Placental pericyte (primary cell): ENCODE measurements around the genes OR6B2 and COPS9.

DNA sequence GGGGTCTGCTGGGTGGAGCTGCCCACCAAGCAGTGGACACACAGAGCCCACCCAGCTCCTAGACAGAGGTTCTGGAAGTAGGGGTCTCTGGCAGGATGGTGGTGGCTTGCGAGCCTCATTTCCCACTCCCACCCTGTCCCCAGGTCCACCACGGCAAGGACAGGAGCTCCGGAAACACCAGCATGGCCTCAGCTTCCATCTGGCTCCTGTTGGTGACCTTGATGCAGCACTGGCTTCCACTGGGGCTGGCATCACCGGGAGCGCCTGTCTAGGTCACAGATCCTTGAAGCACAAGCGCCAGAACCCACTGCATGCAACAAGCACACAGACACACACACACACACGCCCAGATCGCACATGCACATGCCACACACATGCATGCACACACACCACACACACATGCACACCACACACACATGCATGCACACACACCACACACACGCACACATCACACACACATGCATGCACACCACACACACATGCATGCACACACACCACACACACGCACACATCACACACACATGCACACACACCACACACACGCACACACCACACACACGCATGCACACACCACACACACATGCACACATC is 63.6 kb downstream of the TWIST2 start:
- CAGE, long polyA plus RNA: no peak

DNA sequence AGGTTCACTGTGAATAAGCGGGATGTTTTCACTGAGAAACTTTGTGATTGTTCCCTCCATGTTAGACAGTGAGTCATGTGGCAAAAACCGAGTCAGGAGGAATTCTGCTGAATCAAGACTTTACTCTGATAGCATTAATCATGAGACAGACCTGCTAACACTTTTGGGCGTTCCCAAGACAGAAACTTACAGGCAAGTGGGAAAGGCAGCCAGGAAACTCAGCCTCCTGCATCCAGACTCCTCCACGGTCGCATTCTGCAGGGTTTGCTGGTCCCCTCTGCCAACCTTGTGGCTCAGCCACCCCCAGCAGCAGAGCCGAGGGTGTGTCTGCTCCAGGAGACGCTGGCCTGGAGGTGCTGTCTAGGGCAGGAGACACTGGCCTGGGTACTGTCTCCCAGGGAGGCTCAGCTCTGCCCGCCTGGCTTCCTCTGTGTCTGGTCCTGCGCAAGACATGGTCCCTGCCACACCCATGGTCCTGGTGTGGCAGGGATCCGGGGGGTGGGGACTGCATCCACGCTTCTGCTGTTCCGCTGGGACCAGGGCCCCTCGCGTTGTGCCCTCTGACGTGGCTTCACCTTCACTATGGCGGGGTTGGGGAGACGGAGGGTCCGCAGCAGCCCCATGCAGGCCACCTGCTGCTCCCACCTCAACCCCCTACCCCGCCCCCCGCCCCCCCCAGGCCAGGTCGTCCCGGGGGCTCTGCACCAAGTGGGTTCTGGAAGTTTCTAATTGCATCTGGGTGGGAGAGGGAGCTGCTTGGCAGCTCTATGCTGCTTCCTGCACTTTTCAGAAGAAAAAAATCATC is 177.5 kb downstream of the TWIST2 start:
- CAGE, long polyA plus RNA: no peak

GRCh38 chr2:239201545-239202041 is 199.2 kb downstream of the HDAC4 start:
- CAGE, long polyA plus RNA: no peak

DNA sequence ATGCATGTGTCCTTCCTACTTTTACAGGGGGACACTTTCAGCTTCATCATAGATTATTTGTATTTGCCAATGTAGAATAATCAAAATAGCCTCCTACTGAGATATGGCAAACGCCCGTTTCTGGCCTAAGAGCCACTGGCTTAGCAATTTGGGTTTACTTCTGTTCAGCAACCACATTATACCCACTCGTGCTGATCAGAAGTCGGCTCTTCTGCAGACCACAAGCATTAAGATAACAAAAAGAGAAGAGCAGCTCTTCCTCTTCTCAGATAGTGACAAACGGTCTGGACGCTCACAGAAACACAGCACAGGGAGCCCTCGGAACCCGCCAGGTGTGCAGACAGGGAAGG is 164.1 kb downstream of the HDAC4 start:
- CAGE, long polyA plus RNA: no peak

DNA sequence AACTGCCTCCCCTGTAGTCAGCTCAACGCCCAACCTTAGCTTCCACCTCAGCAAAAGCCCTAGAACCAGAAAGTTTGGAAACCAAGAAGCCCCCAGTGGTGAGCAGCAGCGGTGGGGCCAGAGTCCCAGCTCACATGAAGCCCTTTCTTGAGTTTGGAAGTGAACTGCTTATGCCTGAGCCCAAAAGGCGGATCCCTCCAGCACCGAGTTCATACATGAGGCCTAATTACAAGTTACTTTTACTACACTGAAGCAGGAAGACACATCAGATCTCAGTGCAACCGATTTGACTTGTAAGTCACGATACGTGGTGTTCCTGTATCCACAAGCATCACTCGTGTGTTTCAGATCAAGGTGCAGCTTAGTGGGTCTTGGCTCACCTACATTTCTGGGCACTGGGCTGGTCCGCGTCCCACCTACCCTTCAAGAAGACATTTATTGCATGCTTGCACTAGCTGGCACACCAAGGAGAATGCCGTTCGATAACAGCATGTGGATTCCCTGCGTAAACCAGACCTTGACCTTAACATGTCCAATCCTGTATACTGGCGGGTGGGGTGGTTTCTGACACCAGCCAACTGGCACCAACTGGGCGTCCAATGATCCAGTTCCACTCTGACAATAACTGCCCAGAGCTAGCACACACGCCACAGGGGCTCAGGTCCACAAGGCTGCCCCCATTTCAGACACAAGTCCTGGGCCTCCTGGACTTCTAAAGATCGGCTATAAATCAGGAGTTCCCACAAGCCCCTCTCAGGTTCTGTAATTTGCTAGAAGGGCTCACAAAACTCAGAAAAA is 162.1 kb downstream of the HDAC4 start:
- CAGE, long polyA plus RNA: no peak

- CAGE, long polyA plus RNA: no peak
These were observed 150.9 kb downstream of the HDAC4 start for GRCh38 chr2:239249786-239250400.

DNA sequence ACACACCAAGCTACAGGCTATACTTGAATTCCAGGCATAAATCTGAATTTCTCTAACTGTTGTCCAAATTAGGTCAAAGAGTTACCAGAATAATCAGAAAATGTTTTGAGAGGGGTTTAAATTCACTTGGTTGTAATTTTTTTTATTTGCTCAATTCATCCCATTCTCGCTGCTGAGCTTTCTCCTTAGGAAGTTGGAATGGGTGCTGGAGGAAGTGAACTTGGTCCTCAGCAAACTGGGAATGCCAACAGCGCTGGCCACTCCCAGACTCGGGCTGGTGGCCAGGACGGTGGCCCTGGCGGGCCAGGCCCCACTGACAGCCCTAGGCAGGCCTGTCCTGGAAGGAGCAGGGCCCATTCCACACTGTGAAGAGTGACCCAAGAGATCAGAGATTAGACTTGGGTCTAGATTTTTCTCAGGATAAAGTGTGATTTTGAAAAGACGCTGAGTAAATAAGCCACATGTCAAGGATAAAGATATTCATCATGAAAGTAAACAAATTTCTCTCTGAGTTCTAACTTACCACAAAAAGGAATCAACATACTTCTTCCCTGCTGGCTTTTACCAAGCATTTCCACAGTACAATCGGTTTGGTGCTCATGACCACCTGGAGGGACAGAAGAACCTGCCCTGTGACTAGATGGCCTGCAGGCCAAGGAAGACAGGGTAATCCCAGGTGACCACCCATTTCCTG is 132.7 kb downstream of the HDAC4 start:
- CAGE, long polyA plus RNA: no peak

- CAGE, long polyA plus RNA: no peak
These were observed 126.6 kb downstream of the HDAC4 start for GRCh38 chr2:239274190-239274626.

DNA sequence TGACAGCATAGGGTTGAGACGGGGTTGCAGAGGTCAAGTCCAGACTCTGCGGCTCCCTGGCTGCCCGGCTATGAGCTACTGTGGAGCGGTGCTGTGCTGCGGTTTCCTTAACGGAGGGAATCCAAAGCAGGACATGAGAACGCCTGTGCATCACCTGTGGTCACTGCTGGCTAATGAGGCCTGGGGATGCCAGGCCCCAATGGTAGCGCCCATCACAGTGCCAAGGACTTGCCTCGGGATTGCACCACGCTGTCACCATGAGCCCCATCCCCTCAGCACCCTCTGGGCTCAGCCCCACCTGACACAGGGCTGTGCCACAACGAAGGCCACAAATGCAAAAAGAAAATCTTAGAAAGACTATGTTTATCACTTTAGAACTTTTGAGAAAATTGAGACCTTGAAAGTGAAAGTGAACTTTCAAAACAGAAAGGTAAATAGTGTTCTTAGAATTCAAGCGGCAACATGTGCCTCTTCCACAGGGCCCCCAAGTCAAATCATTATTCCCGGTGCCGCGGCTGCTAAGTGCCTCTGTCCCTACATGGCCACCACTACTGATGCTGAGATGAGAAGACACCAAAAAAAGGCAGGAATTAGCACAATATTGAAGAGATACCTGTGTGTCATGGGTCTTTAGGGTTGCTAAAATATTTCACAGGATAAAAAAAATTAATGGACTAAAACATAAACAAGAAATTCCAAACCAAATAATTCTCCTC is 103.2 kb downstream of the HDAC4 start:
- CAGE, long polyA plus RNA: no peak

DNA sequence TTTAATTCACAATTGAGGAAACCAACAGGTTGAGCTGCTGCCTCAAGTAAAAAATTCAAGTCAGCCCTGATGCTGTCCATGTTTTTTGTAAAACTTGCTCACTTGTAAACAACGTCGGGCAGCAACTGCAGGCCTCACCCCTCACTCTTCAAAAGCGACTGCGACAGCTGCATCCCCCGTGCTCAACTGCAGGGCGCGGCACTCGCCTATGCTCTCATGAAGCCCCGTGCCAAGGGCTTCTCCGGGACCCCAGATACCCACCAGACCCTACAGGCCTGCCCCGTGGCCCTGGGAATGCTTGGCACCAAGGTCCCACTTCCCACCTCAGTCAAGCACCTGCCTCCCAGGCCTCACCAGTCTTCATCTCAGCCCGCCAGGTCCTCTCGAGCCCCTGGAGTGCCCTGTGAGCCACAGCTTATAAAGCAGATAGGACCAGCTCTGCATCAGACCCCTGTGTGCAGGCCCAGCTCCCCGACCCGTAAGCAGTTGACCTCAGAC is 97.2 kb downstream of the HDAC4 start:
- CAGE, long polyA plus RNA: no peak

- CAGE, long polyA plus RNA: no peak
These were observed 70.1 kb downstream of the HDAC4 start for GRCh38 chr2:239330653-239331224.

DNA sequence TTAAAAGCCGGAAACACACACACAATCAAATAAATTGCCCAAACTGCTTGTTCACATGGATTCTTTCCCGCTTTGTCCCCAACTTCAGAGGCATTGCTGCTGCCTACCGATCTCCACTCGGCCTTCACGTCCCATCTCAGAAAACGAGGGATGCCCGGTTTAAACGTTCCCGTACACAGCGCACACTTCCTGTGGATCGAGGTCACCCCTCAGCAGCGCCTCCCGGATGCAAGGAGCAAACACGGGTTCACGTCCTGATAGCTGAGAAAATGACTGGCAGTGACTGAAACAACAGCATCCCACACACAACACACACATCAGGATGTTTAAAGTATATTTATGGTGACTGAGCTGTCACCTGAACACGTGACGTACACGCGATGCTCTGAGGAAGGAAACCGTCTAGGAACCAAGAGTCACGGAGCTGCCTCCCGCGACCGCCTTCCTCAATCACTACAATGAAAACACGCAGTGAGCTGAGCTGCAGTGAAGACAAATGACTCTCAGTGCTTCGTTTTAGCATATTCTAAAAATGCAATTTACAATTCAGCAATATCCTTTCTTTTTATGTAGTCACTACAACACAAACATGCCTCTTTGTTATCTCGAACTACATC is 20.0 kb downstream of the HDAC4 start:
- CAGE, long polyA plus RNA: no peak

DNA sequence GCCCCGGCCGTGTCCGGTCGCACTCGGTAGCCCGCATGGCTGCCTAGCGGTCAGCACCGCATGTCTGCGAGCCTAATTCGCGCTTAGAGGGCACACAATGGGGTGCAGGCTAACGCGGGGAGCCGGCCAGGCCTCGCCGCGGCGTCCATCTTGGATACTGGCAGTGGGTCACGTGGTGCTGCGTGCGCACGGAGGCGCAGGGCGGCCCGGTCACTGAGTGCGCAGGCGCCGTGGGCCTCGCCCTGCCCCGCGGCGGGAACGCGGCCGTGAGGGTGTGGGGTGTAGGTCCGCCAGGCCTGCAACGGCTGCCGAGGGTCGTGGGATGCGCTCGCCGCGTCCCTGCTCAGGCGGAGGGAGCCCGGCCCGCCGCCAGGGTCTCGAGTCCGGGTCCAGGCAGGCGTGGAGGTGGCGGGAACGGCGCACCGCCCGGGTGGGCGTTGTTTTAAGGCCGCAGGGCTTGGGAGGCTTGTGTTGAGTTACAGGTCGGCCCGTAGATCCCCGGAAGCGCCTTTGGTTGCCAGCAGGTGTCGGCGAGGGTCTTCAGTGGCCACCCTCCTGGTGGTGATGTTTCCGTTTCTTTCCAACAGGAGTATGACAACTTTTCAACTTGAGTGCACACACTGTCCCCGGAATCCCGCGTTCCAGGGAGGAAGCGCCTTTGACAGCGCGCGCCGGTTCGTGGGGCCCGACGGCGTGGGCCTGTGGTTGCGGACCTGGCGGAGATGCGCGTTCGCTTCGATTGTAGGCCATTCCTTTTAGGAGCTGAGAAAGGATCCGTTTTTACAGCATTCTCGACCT is 867 bp upstream of the HDAC4 start:
- CAGE, long polyA plus RNA: no peak

- CAGE, long polyA plus RNA: no peak
These were observed 113.7 kb downstream of the NDUFA10 start for GRCh38 chr2:239911250-239911991.

GRCh38 chr2:240030319-240030865 is at the start of gene OR6B2:
Gene OR6B2, minus strand, starts transcription at chr2:240030429.
- CAGE, long polyA plus RNA: no peak

DNA sequence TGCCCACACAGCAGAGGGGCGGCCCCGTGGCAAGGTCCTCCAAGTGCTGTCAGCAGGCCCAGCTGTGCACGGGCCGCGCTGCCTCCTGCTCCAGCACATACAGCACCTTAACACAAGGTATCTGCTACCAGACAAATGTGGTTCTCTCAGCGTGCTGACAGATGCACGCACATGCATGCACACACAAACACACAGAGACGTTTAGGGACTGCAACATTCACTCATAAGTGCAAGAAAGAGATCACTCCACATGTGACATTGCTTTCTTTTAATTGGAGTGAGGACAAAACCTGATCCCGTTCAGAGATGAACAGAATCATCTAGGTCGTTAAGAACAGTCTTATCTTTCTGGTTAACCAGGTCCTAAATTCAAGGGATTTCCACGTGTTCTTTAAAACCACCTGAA is 5.5 kb downstream of the COPS9 start:
- CAGE, long polyA plus RNA: no peak

DNA sequence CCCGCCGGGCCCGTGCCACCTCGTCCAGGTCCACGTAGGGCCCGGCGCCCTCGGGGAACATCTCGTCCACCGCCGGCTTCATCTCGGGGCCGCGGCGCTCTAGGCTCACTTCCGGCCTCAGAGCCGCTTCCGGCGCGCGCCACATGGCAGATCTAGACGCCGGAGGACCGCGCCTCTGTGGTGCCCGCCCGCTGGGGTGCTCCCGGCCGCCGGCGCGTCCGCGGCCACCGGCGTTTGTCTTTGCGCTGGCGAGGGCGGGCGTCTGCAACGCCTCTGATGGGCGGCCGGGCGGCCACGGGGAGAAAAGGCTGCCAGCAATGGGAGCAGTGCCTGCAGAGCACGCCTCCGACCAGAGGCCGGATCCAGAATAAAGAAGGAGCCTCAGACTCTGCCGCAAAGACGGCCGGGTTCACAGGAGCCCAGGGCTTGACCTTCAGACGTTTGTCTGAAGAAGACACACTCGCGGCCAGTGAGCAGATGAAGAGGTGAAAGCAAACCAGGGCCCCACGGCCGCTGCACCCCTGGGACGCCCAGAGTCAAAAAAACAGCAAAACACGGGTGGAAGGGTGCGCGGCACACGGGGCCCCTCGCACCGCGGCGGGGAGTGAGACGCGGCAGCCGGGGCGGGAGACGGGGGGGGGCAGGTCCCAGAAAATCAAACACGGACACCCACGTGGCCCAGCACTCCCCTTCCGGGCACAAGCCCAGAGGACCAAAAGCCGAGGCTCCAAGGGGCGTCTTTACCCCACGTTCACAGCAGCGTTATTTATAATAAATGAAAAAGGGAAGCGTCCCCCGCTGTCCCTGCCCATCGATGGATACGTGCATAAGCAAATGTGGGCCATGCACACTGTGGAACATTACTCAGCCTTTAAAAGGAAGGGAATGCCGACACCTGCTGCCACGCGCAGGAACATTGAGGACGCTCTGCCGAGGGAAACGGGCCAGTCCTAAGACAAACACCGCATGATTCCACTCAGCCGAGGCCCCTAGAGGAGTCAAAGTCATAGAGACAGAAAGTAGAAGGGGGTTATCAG is at the start of gene COPS9:
Gene COPS9 (minus strand): TSS at position 103 of the 1,037 bp plus-strand sequence.
- CAGE, long polyA plus RNA: no peak

DNA sequence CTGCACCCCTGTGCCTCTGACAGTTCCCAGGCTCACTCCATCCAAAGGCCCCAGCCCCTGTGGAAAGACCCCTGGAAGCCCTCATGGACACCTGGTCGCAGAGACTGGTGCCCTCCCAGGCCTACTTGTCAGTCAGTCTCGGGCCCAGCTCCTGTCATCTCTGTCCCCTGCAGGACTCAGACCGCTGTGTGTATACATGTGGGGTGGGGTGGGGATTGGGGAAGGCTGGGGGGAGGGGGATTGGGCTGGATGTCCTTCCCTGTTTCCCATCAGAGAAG is 96.4 kb upstream of the OTOS start:
- CAGE, long polyA plus RNA: no peak

- CAGE, long polyA plus RNA: no peak
These were observed 65.6 kb upstream of the GPC1 start for GRCh38 chr2:240369514-240370673.

DNA sequence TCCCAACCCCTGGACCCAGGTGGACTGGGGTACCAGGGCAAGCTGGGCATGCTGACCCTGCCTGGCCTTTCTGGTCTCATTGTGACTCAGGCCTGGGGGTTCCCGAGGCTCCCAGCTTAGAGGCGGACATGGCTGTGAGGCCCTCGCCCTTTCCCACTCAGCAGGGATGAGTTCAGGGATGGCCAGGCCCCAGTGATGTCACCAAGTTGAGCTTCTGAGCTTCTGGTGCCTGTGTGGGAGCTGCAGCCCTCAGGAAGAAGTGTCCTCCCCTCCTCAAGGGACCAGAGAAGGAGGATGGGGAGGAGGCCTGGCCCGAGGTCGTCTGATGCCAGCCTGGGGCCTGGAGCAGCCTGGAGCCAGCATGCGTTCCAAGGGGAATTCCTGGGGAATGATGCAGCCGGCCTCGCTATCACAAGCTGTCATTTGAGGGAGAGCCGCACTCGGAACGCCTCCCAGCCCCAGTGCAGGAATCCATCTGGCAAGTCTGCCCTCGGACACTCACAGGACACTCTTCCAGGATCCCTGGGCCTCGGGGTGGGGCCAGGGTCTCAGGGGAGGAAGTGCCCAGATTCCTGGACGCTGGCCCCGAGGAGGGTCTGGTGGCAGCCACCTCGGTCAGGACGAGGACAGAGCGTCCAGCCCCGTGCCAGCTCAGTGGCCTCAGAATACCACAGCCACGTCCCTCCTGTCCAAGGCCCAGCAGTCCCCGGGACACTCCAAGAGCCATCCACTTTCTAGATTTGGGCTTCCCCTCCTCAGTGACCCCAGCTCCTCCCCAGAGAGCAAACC is 61.2 kb upstream of the GPC1 start:
- CAGE, long polyA plus RNA: no peak